GM19239 (cell line): ENCODE measurements around the gene H3Y2.

DNA sequence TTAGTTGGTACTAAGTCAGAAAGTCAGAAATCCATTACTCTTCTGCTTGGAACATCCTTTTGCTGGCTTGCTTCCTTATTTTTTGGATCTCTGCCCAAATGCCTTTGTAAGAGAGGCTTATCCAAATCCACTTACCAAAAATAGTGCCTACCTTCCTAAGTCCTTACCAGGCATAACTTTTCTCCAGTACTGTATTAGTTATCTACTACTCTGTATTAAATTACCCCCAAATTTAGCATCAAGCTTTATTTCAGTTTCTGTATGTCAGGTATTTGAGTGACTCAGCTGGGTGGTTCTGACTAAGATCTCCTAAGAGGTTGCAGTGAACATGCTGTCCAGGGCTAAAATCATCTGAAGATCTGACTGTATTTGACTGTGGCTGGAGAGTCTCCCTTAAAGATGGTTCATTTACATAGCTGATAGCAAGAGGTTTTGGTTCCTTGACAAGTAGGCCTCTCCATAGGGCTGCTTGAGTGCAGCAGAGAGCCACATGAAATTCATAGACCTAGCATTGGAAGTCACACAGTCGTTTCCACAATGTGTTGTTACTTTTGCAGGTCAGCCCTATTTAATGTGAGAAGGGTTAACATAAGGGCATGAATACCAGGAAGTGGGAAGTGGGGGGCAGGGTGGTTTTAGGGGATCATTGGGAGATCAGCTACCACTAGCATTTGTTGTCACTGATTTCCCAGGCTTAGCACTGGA lies 1.8 kb upstream of the ZNF622 start:
- RRBS = no CpG with 5 or more reads among the region's 1 CpG

GRCh38 chr5:16504456-16505011 lies 38.9 kb upstream of the ZNF622 start:
- RRBS = no CpG with 5 or more reads among the region's 11 CpGs

DNA sequence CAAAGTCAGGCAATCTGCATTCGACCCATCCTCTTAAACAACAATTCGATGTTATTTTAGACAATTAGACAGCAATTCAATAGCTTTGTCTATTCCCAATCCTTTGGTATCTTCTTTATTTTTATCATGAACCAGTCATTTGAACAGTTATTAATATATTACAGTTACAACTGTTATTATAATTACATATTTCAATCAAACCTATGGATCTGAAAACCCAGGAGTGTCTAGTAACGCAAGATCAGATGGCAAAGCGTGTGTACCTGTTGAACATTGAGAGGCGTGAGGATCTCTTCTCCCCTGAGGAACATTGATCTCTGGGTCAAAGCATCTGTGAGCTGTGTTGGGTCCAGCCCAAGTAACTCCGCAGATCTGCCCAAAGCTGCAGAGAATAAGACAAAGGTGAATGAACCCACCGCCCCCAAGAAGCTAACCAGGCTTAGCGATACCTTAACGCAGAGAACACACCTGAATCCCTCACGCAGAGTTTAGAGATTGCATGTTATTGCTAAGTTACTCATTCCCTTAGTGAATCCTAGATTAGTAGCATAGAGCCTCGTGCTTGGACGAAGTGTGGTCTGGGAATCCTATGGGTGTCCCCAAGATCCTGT lies 149.1 kb upstream of the RETREG1 start:
- RRBS = no CpG with 5 or more reads among the region's 12 CpGs

- RRBS = no CpG with 5 or more reads among the region's 2 CpGs
Measured at GRCh38 chr5:16881053-16881422, 55.0 kb downstream of the MYO10 start.

- RRBS = no CpG with 5 or more reads among the region's 8 CpGs
Measured at GRCh38 chr5:17491831-17492190, at the start of gene H3Y2. Gene H3Y2, minus strand, starts transcription at chr5:17492076.

DNA sequence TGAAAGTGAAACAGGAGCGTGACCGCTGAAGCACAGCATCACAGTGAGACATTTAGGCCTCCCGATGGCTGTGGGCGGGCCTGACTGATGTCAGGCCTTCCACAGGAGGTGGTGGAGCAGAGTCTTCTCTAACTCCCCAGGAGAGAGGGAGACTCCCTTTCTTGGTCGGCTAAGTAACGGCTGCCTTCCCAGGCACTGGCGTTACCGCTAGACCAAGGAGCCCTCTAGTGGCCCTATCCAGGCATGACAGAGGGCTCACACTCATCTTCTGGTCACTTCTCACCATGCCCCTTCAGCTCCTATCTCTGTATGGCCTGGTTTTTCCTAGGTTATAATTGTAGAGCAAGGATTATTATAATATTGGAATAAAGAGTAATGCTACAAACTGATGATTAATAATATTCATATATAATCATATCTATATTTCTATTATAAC lies 1042.9 kb upstream of the H3Y1 start:
- RRBS = no CpG with 5 or more reads among the region's 8 CpGs

DNA sequence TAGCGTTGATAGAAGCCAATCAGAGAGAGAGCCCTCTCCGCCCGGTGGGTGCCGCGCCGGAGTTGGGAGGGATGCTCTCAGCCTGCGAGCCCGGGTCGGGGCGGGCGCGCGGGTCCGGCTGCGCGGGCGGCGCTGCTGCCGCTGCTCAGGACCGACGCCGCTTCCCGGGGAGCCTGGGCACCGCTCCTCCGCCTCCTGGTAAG lies 359 bp downstream of the CDH6 start:
- RRBS = 4% methylated on average over 12 of the region's 25 CpGs

DNA sequence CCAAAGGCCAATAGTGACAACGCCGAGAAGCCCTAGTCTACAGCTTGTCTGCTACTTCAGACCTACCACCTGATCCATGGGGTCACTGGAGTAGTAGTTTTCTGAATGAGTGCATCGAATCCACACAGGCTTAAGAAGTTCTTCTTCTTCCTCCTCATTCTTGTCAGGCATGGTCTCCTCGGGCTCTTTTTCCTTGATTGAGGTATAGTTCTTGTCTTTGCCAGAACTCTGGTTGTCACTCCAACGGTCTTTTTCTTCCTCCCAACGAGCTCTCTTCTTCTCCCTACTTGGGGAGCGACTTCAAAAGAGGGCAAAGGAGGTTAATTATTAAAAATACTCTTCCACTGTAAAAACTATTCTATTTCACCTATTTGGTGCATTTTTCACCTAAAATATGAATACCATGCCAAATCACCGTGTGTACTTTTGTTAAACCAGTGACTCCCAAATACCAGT lies 16.9 kb downstream of the DROSHA start:
- RRBS = no CpG with 5 or more reads among the region's 8 CpGs

GRCh38 chr5:31785936-31786432 lies 147.1 kb downstream of the PDZD2 start:
- RRBS = no CpG with 5 or more reads among the region's 6 CpGs

DNA sequence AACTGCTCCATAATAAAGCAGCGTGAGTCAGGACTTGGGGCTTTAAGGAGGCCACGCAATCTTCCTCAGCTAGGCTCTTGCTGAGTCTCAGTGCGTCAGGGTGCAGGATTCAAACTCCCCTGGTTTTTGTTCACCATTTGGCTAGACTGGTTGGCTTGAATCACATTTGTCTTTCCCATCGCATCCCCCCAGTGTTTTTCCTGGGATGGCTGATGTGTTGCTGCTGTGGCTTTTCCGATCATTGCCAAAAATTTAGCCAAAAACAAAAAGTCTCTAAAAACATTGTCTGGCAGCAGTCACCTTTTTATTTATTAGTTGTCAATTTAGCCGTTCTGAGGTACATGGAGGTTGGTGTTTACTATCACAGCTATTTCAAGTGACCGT lies 102.5 kb downstream of the GOLPH3 start:
- RRBS = no CpG with 5 or more reads among the region's 7 CpGs

DNA sequence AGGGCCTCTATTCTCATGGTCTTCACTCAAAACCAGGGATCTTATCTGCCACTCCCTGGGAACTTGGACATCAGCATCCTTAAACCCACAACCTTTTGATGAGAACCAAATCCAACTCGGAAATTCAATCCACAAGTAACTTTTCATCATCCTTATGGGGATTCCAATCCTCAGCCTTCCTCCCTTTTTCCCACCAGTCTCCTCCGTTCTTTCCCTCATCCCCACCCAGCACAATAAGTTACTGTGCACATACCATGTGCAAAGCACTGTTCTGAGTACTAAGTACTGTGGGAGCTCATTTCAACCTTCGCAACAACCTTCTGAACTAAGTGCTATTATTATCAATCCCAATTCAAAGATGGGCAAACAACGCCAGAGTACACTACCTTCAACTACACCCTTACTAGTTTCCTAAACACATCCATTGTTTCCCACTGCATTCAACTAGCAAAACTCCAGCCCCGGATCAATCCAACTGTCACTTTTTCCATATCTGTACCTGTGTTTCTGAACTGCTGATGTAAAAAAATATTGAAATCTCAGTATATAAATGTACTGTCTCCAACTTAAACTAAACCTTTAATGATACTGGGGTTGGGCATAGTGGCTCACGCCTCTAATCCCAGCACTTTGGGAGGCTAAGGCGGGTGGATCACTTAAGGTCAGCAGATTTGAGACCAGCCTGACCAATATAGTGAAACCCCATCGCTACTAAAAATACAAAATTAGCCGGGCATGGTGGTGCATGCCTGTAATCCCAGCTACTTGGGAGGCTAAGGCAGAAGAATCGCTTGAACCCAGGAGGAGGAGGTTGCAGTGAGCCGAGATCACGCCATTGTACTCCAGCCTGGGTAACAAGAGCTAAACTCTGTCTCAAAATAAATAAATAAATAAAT lies 16.8 kb downstream of the GOLPH3 start:
- RRBS = no CpG with 5 or more reads among the region's 12 CpGs

DNA sequence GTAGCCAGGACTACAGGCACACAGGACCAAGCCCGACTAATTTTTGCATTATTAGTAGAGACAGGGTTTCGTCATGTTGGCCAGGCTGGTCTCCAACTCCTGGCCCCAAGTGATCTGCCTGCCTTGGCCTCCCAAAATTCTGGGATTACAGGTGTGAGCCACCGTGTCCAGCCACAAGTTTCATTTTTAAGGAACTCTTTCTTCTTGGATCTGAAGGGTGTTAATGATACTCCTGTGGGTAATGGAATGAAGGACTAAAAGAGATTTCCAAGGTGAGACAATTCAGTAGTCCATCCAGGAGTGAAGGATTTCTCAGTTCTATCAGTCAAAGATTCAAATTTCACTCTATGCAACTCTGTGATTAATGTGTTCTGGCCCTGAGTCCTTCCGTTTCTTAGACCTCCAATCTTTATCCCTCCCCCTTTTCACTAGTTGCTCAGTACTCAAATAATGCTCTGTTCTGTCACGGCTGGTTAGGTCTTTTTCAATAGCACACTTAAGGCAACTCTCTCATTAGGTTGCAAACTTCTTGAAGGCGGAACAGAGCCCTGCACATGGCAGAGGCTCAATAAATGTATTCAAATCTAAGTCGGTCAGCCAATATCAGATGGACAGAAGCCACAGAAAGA lies 66.7 kb upstream of the GOLPH3 start:
- RRBS = no CpG with 5 or more reads among the region's 7 CpGs

DNA sequence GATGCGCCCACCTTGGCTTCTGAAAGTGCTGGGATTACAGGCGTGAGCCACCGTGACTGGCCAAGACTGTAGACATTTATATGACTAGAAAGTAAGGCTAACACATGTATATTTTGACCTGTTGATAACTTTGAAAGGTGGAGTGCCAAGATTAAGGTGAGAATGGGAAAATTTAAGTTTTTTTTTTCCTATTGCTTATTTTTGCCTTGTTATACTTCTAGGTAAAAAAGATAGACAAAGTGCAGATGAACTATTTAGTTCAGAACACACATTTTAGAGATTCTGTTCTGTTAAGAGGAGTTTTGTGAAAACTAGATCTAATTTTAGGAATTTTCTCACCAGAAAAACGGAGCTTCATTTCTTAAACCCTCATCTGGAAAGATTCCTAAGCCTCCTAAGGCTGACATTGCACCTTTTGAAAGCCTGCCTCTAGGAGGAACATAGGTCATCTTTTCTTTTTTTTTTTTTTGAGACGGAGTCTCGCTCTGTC lies 7.9 kb downstream of the SUB1 start:
- RRBS = no CpG with 5 or more reads among the region's 6 CpGs

DNA sequence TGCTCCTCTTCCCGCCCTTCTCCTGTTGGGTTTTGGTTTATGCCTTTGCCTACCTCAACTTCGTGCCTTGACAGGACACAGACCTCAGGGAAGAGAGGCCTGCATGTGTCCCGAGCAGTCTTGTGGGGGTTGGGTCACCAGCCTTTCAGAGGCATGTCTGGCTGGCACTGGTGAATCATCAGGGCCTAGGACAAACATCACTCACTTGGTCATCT lies 56.8 kb downstream of the NPR3 start:
- RRBS = no CpG with 5 or more reads among the region's 3 CpGs

- RRBS = no CpG with 5 or more reads among the region's 7 CpGs
Measured at GRCh38 chr5:32852411-32852832, 141.3 kb downstream of the NPR3 start.

GRCh38 chr5:33239092-33239586 lies 201.6 kb upstream of the TARS1 start:
- RRBS = no CpG with 5 or more reads among the region's 1 CpG

DNA sequence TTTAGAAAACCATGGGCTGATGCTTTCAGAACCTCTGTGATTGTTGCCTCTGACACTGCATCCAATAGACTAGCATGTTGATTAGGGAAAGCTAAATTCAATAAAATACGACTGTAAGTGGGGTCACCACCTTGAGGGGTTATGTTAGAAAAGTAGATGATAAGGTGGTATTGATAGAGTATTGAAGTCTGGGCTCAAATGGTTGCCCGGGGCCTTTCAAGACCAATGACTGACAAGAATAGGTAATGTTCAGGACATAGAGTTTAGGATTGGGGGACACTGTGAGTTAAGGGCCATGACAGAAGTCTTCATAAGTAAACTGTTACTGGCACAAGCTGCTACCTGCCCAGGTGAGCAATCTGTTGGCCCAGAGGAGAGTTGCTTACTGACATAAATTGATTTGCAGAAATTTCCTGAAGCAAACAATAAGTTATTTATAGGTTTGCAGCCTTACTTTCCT lies 202.6 kb upstream of the C1QTNF3 start:
- RRBS = no CpG with 5 or more reads among the region's 2 CpGs

GRCh38 chr5:34479742-34480443 lies 176.2 kb upstream of the RAI14 start:
- RRBS = no CpG with 5 or more reads among the region's 12 CpGs

- RRBS = no CpG with 5 or more reads among the region's 4 CpGs
Measured at GRCh38 chr5:34556289-34556669, 99.8 kb upstream of the RAI14 start.